Parietal lobe (tissue), 2 donors: ENCODE measurements around a stretch of chr4.

DNA sequence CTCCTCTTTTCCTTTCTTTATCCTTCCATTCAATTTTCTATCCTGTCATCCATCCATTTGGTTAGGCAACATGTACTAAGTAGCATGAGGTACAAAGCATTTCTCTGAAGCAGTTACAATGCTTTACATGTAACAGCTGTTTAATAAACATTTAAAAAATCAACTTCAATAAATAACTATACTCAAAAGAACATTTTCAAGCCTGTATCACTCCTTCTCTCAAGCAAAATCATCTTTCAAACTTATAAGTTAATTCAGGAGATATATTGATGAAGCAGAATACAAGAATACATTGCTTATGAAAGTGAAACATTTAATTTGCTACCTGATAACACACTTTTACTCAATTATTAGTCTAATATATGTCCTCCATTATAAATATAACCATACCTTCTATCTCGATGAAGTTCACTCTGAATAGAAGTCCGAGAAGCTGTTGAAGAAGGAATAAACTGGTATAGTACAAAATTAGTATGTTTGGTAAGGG is 79.6 kb downstream of the RPS3A start:
- RAMPAGE, long total RNA: no peak

DNA sequence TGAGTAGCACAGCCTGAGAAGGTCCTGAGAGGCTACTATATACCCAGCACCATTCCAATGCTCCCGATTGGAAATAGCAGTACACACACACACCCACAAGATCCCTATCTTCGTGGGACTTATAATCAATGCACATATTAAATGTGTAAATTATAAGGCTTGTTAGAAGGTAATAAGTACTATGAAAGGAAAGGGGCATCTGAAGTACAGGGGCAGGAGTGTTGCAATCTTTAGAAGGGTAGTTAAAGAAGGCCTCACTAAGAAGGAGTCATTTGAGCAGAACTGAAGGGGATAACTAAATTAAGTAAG is 319 bp downstream of the PRSS48 start:
- RAMPAGE, long total RNA: no peak

DNA sequence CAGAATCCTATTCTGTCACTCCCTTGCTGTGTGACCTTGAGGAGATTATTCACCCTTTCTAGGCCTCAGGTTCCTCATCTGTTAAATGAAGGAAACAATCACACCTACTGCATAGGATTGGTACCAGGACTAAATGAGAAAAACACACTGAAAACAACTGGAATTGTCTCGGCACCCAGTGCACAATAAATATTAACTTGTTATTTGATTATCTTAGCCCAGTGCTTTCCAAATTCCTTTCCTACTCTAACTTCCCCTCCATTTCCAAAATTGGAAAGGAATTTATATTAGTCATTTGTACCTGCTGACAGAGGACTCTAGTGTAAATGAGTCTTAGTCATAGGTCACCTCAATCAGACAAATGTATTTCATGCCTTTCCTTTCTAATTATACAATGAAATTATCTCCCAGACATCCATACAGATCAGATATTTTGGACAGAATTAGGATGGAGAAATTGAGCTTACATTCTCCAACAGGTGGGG is 10.2 kb downstream of the SH3D19 start:
- RAMPAGE, long total RNA: no peak

- RAMPAGE, long total RNA: no peak
These were observed 6.2 kb upstream of the SH3D19 start for GRCh38 chr4:151331535-151332098.

DNA sequence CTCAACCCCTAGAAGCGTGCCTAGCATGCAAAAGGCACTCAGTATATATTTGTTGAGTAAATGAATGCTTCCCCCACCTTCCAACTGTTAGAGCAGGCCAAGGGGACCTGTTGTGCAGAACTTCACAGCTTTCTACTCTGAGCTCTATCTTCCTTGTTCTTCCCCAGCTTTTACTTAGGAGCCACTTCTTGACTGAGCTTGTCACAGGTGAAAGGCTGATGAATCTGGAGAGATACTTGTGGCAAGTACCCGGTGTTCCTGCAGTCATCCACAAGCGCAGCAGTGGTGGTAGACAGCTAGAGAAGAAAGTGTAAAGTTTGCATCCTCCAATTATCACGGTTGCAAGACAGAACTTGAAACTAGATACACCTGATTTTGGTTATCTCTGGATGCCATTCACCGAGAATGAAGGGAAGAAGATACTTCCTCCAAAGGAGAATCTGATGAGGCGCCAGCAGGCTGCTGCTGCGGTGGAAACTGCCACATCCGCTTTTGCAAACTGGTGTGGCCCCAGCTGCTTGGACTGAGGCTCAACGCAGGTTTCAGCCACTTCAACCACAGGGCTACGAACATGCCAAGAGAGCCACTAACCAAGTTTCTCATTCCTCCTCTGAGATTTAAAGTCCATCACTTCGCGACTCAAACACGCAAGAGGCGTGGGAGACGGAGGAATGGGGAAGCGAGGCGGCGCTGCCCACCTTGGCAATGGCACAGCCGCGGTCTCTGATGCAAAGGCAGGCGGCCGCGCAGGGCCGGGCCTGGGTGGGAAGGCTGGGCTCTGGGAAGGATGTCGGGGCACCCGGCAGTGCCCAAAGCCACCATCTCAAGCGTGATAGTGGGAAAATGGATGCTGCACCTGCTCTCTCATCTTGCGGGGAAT is 1.3 kb upstream of the FHIP1A start:
- RAMPAGE, long total RNA: no peak

GRCh38 chr4:151664038-151664775 is 96.6 kb downstream of the GATB start:
- RAMPAGE, long total RNA: no peak

- RAMPAGE, long total RNA: no peak
These were observed 87.0 kb downstream of the GATB start for GRCh38 chr4:151673769-151674267.

DNA sequence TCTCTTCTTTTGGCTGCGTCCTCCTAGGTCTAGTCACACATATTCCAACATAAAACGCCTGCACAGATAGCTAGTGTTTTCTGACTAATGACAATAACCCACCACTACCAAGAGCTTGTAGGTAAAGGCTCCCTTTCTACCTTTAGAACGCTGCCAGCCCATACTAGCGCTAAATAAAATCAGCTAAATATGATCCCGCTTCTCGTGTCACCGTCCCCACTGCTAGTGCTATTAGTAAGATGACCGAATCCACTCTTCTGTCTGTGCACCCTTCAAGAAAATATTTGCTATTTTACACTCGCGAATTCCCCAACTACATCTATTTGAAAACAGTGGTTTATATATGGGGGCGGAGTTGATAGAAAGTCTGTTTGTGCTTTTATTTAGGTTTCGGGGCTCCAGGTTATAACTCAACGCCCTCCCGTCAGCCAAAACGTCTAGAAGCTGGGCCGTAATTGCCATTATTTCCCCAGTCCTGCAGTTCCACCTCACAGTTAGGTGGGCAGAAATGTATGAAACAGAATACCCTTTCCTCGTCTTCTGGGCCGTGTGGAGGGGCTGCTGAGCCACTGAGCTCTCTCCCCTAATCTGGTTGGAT is 427 bp downstream of the GATB start:
- RAMPAGE, long total RNA: no peak

GRCh38 chr4:151763377-151763753 is 2.6 kb upstream of the GATB start:
- RAMPAGE, long total RNA: no peak

DNA sequence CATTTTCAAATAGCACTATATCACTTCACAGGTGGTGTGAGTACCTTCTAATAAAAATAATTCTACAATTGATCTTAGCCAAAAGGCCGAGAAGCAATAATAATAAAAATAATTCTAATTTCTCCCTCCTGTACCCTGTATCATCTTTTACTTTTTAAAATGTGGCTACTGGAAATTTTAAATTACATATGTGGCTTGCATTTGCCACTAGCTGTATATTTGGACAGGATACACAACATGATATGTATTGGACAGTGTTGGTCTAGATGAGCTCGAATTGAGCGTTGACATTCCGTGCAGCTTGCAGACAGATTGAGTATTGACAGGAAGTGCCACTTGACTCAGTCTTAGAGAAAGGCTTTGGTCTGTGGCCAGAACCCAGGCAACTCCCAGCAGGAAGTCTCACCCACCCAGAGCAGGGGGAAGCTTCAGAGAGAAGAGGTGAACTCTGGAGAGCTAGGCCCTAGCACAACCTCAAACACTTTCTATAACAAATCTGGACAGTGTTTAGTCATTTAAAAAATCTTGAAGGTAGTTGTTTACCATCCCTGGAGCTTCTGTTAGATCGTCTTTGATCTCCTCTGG is 280.6 kb downstream of the FBXW7 start:
- RAMPAGE, long total RNA: no peak

DNA sequence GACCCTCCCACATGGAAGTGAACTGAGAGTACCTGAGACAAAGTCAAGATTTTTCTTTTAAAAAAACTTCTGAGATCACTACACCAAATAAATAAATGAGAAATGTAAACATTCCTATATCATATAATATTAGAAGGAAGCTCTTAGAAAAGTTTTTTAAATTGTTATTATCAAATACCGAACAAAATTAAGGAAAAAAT is 28.8 kb downstream of the FBXW7 start:
- RAMPAGE, long total RNA: no peak

- RAMPAGE, long total RNA: no peak
These were observed 11.5 kb upstream of the TMEM154 start for GRCh38 chr4:152691285-152691785.

- RAMPAGE, long total RNA: no peak
These were observed 1.9 kb downstream of the FHDC1 start for GRCh38 chr4:152937952-152938571.

DNA sequence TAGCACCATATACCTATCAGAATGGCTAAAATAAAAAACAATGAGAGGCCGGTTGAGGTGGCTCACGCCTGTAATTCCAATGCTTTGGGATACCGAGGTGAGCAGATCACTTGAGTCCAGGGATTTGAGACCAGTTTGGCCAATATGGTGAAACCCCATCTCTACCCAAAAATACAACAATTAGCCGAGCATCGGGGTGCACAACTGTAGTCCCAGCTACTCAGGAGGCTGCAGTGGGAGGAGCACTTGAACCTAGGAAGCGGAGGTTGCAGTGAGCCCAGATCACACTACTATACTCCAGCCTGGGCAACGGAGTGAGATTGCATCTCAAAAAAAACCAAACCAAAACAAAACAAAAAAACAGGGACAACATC is 49.6 kb downstream of the FHDC1 start:
- RAMPAGE, long total RNA: no peak

DNA sequence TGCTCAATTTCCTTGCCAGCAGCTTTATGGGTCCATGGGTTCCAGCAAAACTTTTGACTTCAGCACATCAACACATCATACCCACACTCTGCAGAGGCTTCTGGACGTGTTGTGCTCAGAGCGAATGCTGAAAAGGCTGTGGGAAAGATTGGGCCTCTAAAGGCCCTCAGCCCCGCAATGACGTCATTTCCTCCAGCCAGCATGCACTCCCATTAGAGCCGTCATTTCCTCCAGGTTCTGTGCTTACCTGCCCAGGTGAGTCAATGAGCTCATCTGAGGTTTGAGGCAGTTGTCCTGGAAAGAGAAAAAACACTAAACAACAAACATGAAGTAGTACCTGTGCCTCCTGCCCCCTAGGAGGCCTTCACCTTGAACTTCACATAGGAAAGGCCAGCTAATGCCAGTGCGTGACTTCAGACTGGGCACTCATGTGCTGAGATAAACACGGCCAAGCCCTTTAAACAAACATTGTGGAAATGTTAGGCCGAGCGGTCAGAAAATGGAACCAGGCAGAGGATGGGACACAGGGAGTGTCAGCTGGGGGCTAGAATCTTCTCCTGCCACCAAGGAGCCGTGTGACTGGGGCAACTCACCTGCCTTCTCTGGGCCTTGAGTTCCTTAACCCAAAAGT is 55.9 kb downstream of the FHDC1 start:
- RAMPAGE, long total RNA: no peak

DNA sequence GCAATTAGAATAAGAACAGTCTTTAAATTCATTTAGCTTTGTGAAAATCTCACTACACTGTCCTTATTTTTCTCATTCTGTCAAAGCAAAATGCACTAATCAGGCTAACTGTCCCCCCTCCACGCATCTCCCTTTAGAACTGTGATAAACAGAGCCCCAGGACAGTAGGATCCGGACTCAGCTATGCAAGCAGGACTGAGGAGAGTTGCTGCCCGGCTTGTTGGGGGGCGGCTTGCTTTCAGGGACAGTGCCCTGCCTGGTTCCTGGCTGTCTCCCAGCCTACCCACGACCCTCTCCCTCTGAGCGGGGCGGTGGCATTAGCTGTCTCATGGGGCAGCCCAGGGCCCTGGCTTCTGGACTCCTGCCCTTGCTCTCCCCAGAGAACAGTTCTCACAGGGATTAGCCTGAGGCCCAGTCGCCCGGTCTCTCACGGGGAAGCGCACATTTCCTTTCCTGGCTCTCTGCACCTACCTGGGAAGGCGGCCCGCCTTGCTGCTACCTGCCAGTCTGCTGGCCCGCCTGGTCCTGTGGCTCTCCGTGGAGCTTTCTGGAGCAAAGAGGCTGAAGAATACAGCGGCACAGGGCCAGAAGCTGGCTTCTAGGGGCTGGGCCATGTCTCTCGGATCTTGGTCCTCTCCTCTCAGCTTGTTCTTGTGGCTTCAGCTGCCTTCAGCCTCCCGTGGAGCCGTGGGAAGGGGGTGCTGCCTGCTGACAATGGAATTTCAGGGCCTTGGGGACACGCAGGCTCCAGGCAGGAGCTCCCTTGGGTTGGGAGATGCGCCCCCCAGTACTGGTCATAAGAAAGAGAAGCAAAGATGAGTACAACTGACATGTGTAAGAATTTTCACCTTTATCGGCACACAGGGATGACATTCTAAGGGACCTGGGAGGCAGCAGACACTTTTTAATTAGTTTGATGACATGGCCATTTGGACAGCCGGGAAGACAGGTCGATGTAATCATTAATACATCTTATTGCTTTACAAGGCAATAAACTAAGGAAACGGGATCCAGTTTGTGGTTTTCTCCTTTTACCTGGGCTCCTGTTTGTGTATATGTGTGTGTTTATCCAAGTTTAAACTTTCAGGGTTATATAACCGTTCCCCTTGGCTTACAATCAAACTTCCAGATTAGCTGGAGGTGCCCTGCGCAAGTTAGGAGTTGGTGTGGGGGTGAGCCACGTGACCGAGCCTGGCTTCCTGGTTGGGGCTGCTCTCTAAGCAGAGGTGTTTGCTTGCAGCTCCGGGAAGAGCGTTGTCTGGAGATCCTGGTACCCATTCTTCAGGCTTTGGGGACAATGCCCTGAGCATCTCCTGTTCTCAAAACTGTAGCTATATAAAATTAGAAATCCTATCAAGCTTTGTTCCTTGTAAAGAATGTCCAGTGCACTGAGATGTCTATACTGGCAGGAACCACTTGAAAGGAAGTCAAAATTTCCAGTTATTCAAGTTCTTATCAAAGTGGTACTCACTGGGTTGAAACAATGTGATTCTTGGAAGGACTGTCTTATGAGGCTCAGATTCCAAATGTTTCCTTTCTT is 128.8 kb downstream of the FHDC1 start:
- RAMPAGE, long total RNA: no peak

DNA sequence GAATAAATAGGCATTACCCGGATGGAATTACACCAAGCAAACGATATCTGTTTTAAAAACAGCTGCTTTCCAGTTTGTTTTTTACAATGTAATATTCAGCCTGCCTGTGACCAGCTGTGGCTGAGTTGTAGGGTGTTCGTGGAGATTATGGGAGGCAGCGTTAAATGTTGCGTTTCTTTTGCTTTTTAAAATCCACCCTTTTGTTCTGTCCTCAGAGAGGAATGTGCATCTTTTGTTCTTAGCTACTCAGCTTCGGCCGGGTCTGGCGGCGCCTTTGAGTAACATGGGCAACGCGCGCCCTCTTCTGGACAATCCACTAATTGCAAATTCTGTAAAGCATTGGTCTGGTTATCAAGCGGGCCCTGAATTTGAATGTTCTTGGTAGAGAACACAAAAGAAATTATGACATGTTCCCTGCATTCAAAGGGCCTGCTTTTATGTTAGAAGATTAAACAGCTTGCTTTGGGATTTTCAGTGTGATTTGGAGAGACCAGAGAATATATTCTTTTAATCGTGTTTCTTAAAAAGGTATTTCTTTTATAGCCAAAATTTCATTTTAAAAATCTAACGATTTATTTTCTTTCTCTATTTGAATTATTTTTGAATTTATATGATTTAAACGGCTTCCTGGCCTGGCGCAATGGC is 76.3 kb upstream of the TRIM2 start:
- RAMPAGE, long total RNA: no peak

DNA sequence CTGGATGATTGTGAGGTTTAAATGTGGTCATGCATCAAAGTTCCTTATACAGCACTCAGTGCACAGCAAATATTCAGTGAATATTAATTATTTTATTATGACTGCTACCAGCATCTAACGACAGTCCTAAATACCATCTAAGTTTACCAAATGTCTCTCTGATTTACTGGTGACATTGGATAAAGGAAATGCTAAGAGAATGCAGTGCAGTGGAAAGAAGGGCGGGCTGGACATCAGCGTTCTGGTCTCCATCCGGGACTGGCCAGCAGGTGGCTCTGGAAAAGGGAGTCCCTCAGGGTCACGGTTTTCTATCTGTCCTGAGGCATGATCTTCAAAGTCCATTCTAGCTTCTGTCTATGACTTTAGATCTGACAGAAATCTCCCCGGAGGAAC is 3.2 kb downstream of the TRIM2 start:
- RAMPAGE, long total RNA: no peak

DNA sequence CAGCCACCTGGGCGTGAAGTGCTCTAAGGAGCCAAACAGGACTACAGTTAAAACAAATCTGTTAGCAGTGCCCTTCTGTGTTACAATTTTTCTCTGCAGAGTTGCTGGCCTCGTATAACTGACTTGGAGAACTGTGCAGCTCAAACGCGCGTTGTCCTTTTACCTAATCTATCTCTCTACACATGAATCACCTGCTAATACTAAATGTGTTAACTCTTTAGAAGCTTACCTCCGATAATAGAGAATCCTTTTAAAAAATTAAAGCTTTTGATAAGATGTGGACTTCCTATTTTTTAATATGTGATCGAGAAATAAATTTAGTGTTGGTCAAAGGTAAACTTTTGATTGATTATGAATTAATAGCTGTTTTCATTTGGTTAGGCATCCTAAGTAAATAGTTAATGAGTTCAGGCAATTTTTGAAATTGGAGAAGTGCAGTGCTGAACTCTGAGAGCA is 1.3 kb downstream of the MND1 start:
- RAMPAGE, long total RNA: no peak

DNA sequence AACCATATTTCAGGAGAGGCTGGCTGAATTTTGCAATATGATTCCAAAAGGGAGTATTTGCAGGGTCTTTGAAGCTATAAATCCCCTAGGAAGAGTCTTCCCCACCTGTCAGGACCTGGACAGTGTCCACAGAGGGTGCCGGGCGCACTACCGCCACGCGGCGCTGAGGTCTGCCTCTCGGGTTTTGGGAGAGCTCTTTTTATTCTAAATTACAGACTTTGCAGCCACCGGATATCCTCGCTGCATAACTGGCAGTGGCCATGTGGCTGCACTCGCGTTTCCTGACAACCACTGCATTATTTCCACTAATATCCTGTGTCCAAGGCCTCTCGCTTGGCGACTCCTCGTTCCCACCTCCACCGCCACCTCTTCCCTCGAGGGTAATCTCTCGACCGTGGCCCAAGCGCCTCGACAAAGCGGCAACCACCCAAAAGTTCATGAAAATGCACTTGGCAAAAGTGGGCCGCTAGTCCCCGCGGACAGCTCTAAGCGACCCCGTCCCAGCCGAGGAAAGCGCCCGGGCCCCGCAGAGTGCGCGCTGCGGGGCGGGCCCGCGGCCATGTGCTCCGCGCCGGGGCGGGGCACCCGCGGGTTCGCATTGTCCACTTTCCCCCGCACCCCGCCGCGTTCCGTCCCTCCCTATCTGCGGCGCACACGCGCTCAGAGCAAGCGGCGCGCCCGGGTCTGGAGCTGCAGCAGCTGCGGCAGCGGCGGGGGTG is 457 bp upstream of the TMEM131L start:
- RAMPAGE, long total RNA: no peak